Measurements from ENCODE around the gene HSD11B1.

GRCh38 chr1:209685746-209686574 is 10.7 kb downstream of the G0S2 start:
- RRBS: no CpG with 5 or more reads among the region's 8 CpGs

- RRBS: no CpG with 5 or more reads among the region's 7 CpGs
These were observed at the start of gene HSD11B1 for GRCh38 chr1:209704584-209705033. Gene HSD11B1 (plus strand): TSS chr1:209704846.

- RRBS: no CpG with 5 or more reads among the region's 2 CpGs
These were observed 1.7 kb downstream of the IRF6 start for GRCh38 chr1:209804185-209804672.

- RRBS: no CpG with 5 or more reads among the region's 6 CpGs
These were observed 9.4 kb upstream of the SERTAD4 start for GRCh38 chr1:210222980-210223713.

DNA sequence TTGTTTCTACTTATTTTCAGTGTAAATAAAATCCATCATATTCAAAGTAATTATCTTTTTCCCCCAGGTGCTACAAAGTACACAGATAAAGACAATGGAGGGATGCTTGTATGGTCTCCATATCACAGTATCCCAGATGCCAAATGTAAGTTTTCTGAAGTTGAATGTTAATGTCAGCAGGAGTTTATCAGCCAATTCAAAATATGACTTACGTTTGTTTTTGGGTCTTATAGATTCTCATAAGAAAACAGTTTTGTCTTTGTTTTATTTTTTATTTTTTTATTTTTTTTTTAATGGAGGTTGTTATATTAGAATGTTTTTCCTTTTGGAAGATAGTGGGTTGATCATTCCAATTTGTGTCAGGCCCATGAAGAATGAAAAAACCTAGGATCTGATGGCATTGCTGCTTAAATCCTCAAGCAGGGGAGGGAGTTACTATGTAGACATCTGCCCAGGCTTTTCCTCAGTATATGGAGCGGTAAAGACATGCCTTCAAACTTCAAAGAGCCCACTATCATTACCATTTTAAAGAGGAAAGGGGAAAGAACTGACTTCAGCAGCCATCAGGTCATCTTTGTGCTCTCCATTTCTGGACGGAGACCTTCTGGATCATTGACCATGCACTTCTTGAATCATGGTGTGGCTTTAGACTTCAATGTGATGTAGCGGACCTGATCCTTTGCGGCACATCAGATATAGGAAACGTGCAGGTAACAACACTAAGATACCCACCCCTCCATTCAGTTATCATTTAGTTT is 12.2 kb downstream of the RCOR3 start:
- RRBS: no CpG with 5 or more reads among the region's 6 CpGs

DNA sequence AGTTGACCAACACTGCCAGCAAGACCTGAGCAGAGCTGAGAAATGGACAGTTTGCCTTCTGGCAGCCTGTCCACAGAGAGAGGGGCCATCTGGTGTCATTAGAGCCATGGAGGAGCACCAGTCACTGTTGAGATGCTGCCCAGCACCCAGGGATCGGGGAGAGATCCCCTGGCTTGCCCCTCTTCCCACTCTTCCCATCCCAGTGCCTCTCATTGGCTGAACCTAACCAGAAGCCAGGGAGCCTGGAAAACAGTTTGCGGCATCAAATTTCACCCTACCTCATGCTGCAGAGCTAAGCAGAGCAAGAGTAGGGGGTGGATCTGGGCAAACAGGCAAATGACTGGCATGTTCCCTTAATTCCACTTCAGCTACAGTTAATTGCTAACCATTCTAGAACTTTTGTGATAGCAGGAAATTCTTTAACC is 19.1 kb downstream of the TRAF5 start:
- RRBS: no CpG with 5 or more reads among the region's 2 CpGs

GRCh38 chr1:211538416-211538789 is 40.6 kb downstream of the SLC30A1 start:
- RRBS: no CpG with 5 or more reads among the region's 6 CpGs

- RRBS: no CpG with 5 or more reads among the region's 4 CpGs
These were observed 6.7 kb downstream of the SLC30A1 start for GRCh38 chr1:211572046-211572850.

DNA sequence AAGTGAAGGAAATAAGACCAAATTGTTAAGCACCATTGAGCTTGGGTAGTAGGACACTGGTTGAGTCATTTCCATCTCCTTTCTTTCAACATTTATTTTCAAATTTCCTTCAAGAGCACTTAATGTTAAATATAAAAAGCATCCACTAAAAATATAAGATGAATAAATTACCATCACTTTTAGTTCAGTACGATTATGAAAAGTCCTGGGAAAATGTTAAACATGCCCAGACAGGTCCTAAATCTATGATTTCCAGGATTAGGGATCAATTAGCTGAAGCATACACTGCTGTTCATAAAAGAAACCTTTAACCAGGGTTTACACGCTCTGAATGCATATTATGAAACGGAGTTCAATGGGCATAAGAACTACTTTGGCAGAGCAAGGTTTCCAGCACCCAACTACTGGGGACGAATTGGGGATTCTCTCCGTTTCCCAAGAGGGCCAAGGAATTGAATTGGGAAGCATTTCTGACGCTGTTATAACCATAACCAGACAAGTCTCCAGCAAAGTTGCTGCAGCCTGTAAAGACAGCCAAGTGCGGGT is 1.7 kb downstream of the SLC30A1 start:
- RRBS: no CpG with 5 or more reads among the region's 7 CpGs

GRCh38 chr1:211592095-211592530 is 13.2 kb upstream of the SLC30A1 start:
- RRBS: no CpG with 5 or more reads among the region's 6 CpGs

- RRBS: 2% methylated on average over 4 of the region's 16 CpGs
These were observed 23.1 kb upstream of the NEK2 start for GRCh38 chr1:211698501-211698875.

- RRBS: no CpG with 5 or more reads among the region's 1 CpG
These were observed 4.0 kb downstream of the LPGAT1 start for GRCh38 chr1:211826453-211827126.

DNA sequence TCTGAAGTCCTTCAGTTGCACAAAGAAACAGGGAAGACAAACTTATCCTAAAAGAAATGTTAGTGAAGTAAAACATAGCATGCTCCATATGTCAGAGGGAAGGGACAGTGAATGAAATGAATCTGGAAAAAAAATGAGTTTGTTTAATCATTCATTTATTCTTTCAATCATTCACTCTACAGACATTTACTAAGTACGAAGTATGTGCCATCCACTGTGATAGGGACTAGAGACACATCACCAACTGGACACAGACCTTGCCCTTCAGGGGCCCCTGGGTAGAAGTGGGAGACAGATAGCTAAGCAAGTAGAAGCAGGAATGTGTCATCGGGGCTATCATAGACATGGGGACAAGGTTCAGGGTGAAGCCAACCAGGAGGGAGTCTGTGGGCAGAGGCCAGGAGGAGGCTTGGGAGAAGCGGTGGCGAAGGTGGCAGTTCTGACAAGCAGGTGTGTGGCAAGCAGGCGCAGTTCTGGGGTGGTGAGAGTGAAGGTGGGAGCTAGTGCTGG is 79.5 kb upstream of the LPGAT1 start:
- RRBS: no CpG with 5 or more reads among the region's 5 CpGs

GRCh38 chr1:211919984-211920500 is 89.5 kb upstream of the LPGAT1 start:
- RRBS: no CpG with 5 or more reads among the region's 8 CpGs

- RRBS: no CpG with 5 or more reads among the region's 1 CpG
These were observed 97.7 kb upstream of the LPGAT1 start for GRCh38 chr1:211928150-211928757.

DNA sequence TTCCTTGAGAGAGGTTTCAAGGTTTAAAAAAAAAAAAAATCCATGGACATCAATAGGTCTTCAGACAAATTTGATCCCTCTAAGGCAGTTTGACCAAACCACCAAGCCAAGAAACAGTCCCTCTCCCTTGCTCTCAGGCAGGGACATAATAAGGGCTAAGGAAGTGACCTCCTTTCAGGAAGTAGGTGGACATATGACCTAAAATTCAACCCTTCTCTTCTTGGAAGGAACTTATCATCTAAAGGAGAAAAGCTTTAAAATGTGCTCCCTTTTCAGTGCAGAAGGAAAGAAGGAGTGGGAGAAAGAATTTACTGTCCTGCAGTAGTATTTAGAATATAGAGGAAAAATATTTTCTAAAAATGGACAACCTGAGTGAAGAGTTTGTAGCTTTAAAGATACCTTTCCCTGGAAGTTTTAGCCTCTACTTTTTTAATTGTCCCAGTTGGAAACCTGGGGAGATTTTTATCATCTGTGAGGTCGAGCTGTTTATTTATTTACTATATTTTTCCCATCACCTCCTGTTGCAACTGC is 118.1 kb downstream of the DTL start:
- RRBS: no CpG with 5 or more reads among the region's 1 CpG

DNA sequence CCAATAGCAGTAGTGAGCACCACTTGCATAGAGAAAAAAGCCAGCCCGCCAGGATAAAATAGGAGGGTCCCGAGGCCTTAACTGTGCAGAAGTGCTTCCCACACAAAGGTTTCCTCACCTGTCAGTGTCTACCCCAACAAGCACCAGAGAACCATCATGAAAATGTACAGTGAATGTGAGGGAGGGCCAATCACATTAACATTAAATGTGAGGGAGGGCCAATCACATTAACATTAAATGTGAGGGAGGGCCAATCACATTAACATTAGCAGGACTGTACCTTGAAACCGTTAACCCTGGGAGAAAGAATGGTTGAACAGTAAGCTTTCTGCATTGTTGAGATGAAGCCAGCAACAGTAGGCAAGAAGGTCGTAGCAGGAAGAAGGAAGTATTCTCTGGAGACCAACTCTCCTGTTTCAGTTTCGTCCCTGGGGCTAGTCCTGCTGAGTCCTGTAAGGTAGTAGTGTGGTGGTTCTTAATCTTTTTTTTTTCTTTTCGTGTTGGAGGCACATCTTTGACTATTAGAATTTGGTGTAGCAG is 98.8 kb upstream of the PPP2R5A start:
- RRBS: no CpG with 5 or more reads among the region's 6 CpGs

DNA sequence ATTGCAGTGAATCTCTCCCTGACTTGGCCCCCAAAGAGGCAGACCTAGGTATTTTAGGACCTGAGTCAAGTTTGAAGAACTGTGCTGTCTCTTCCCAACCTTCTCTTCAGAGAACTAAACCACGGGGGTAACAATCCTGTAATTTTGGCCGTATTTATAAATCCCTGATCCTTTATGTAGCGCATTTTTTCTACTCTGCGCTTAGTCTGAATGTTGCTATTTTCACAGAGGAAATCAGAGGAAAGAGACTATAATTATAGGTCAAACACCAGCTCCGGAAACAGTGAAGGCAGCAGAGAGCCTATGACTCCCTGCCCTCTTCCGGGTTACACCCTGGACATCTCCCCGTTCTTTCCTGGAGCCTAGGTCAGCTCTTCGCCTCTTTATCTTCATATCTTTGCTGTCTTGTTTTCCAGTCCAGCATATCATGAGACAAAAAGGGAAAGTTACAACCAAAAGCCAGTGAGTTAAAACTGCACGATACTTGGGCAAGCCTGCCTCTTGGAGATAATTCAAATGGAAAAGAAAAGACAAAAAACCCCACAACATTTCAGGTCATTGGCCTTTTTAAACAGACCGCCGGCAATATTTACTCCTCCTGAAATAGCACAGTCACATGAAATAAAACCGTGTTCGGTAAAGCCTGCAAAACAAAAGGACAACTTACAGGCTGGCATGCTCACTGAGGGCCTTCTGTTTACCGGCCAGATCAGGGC is 43.0 kb upstream of the PPP2R5A start:
- RRBS: 100% methylated on average over 2 of the region's 14 CpGs

- RRBS: no CpG with 5 or more reads among the region's 2 CpGs
These were observed 23.7 kb upstream of the PPP2R5A start for GRCh38 chr1:212261468-212261882.